Neural progenitor cell (in vitro differentiated cells): ENCODE measurements around the genes FAM168A, DNAJB13 and MOGAT2.

DNA sequence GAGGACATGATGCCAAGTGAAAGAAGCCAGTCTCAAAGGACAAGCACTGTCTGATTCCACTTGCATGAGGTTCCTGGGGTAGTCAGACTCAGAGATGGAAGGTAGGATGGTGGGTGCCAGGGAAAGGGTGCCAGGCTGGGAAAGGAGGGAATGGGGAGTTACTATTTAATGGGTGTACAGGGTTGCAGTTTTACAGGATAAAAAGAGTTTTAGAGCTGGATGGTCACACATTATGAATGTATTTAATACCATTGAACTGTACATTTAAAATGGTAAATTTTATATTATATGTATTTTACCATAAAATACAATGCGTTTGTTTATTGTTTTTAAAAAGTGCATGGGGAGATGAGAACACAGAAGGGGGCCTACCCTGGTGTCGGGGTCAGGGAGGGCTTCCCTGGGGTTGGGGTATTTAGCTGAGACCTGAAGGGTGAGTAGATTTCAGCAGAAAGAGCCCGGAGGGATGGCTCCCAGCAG, 27.7 kb upstream of the RELT start:
- RAMPAGE, long total RNA = no peak

DNA sequence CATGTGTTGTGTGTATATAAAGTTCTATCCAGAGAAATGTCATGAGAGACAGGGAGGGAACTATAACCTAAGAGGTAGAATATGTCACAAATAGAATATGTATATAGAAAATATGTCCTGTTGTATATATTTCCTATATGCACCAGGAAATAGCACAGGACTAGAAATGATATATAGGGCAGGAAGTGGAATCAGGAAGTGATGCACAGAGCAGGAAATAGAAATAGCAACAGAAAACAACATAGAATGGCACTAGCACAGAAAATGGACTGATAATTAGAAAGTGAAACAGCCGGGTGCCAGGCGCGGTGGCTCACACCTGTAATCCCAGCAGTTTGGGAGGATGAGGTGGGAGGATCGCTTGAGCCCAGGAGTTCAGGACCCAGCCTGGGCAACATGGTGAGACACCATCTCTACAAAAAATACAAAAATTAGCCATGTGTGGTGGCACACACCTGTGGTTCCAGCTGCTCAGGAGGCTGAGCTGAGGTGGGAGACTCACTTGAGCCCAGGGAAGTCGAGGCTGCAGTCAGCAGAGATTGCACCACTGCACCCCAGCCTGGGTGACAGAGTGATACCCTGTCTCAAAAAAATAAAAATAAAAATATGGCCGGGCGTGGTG, 9.9 kb upstream of the RELT start:
- RAMPAGE, long total RNA = no peak

- RAMPAGE, long total RNA = no peak
Measured at GRCh38 chr11:73391459-73391751, 15.2 kb downstream of the RELT start.

DNA sequence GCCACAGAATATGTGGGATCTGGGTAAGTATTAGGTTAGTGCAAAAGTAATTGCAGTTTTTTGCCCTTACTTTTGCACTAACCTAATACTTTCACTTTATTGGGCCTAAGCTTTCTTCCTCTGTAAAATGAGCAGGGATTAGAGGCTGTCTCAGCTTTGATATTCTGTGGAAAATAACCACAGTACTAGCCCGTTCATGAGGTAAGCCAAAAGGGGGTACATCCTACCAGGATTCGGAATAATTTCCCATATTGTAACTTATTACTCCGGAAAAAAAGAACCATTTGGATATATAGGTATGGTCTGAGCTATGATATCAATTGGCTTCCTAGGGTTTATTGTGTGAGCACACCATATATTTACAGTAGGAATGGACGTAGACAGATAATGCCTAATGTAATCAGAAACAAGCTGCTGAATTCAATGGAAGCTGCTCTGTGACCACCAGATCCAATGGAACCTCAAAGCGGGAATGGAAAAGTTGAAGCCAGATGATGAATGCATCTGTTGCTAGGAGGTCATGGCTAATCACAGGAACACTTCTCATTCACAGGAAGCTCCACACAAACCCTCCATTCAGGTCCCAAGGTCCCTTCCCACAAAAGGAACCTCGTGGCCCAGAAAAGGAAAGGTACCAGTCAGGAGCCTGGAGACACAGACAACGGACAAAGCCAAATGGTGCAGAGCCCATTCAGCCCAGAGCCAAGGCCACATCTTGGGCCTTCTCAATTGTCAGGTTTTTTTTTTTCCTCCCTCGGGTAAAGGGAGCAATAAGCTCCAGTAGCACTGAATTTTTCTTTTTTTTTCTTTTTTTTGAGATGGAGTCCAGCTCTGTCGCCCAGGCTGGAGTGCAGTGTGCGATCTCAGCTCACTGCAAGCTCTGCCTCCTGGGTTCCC, 87.2 kb downstream of the FAM168A start:
- RAMPAGE, long total RNA = no peak

DNA sequence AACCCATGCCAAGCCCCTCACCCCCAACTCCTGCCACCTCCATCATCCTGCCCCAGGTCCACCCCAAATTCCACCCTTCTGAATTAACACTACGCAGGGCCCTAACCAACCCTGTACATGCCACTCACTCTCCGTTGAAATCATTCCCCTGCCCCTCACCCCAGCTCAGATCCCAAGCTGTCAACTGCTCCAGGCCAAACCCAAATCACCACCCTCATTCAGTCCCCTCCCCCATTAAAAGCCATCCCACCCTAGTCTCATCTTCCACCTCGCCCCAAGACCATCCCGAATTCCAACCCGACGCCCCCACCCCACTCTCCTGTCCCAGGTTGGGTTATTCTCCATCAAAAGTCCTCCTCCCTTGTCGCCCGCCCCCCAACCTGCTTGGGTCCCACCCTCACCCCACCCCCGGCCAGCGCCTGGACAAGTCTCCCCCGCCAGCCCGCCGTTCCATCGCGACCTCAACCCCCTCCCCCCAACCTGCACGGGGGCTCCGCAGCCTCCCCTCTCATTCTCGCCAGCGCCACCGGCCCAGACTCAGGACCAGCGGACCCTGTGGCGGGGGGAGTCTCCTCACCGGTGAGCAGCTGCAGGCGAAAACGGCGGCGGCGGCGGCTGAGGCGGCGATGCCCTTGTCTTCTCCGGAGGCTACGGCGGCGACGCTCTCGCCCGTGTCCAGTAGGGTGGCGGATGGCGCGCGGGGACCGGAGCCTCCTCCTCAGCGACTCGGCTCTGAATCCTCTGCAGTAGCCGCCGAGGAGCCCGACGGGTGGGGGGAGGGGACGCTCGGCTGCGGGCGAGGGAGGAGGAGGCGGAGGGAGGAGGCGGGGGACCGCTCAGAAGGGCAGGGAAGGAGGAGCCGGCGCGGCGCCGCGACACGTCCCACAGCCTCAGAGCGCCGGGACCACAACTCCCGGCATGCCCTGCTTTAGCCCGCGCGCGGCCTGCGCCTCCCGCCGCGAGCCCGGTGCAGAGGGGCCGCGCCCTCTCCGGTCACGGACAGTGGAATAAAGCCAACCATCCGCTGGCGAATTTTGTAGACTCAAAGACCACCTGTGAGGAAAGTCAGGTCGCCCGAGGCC, at the start of gene FAM168A:
Gene FAM168A, minus strand, starts transcription at position 767 of the 1,082 bp plus-strand sequence.
- RAMPAGE, long total RNA = no peak

DNA sequence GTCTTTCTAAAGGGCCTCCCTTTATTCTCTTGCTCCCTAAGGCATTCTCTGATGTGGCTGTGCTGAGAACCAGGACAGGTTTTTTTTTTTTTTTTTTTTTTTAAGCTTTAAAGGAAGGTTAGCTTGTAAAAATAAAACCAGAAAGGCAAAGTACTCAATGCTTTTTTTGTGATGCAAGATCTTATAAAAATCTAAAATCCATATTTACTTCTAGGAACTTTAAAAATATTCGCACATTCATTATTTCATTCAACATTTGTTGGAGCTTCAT, 2.8 kb upstream of the MRPL48 start:
- RAMPAGE, long total RNA = no peak

GRCh38 chr11:73868924-73870004, 7.4 kb downstream of the COA4 start:
- RAMPAGE, long total RNA = no peak

DNA sequence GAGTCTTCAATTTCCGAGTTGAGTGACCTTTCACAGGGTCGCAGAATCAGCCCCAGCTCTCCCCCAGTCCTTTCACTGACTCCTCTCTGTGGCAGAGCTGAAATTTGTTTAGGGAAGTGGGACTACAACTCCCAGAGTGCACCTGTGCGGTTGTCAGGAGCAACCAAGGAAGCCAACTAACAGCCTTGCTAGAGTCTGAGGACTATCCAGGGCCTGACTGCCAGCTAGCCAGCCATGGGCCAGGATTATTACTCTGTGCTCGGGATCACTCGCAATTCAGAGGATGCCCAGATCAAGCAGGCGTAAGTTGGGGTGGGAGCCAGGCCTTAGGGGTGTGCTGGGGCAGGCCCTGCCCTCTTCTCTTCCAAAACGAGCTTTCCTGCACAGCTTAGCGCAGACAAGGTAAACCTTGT, at the start of gene DNAJB13:
Gene DNAJB13, plus strand, starts transcription at position 191 of the 413 bp plus-strand sequence.
- RAMPAGE, long total RNA = no peak

DNA sequence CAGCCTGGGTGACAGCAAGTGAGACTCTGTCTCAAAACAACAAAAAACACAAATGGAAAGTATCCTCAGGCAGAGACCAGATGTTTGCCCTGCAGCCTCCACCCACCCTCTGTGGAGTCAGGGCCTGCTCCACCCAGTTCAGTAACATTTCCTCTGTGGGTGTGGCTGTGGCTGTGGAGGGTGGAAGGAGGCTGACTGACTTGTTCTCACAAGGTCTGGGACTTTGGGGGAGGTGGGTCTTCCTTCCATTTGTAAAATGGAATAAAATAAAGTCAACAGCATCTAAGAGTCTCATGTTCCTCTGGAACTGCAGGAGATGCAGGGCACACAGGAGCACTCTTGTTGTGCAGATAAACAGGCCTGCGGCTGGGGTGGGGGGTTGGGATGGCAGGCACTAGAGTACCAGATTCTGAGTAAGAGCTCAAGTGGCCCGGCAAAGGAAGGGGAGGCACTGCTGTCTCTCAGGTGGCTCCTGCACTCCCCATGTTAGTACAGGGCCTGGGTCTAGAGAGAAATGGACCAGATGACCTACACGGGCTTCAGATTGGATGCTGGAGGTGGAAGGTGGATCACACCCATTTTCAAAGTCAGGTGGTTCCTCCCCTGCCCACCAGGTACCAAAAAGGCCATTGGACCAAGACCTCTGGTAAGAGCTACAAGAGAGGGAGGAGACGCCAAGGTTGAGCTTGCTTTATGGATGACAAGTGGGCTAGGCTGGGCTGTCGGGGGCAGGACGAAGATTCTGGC, 8.5 kb downstream of the UCP2 start:
- RAMPAGE, long total RNA = no peak

DNA sequence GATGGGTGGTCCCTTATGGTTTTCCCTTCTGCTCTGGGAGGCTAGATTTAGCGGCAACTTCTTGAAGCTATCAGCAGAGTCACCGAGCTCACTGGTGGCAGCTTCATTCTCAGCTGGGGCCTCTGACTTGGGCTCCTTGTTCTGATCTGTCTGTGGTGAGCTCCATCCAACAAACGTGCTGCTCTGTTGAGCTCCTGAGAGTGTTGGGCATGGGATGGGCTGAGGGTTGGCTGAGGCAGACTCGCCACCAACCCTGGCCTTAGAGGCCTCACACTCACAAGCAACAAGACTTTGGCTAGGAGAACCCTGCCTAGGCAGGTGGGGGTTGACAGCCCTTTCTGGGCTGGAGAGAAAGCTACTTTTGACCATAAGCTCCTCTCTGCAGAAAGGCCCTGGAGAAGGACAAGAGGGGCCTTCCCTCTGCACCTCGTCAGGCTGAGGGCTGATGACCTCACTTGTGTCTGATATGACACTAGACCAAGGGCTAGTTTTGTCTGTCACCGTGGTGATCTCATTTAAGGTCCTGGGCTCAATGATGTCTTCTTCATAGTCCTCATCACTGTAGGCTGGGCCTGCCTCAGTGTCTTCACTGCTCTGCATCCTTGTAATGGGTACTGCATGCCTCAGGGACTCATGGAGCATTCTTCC, 24.7 kb upstream of the UCP3 start:
- RAMPAGE, long total RNA = no peak

GRCh38 chr11:74681816-74682256, 49.4 kb downstream of the CHRDL2 start:
- RAMPAGE, long total RNA = no peak

DNA sequence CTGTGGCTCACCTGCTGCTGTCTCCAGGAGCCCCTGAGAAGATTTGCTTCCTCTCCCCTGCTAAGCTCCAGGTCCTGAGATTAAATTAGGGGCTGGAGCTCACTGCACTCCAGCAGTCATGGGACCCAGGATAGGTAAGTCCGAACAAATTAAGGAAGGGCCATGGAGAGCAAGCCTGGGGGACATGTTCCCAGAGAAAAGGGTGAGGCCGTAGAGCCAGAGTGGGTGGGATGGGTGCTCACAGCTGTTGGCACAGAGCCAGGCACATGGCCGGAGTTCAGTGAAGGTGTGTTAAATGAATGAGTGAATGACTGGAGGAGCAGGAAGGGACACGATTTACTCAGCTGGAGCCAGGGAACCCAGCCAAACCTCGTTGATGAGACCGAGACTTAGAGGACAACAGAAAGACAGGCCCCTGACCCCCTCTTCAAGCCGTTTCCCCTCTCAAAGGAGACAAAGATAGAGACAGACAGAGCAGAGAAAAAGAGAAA, 402 bp downstream of the SLCO2B1 start:
- RAMPAGE, long total RNA = no peak

DNA sequence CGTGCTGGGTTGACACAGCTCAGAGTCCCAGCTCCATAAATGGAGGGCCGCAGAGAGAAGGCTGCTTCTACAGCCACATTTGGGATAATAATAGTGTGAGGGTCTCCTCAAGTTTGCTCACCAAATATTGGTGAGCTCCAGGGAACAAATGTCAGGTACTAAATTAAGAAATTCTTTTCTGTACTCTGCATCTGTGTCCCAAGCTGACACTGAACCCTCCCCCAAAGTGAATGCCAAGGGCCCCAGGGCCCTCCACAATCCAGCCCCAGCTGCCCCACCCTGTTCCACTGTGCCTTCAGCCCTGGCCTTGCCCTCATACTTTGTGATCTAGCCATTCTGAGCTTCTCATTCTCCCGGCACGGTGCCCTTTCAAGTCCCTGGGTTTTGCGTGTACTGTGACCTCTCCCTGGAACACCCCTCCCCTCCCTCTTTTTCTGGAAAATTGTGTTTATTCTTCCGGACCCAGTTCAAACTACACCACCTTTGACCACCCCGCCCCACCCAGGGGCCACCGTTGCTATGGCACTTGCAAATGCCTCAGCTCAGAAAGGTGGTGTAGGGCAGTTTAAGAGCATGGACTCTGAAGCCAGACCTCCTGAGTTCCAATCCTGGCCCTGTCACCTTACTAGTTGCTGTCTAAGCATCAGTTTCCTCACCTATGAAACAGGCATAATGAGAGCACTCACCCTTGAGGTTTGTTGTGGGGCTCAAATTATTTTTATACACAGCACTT, 17.6 kb downstream of the SLCO2B1 start:
- RAMPAGE, long total RNA = no peak

DNA sequence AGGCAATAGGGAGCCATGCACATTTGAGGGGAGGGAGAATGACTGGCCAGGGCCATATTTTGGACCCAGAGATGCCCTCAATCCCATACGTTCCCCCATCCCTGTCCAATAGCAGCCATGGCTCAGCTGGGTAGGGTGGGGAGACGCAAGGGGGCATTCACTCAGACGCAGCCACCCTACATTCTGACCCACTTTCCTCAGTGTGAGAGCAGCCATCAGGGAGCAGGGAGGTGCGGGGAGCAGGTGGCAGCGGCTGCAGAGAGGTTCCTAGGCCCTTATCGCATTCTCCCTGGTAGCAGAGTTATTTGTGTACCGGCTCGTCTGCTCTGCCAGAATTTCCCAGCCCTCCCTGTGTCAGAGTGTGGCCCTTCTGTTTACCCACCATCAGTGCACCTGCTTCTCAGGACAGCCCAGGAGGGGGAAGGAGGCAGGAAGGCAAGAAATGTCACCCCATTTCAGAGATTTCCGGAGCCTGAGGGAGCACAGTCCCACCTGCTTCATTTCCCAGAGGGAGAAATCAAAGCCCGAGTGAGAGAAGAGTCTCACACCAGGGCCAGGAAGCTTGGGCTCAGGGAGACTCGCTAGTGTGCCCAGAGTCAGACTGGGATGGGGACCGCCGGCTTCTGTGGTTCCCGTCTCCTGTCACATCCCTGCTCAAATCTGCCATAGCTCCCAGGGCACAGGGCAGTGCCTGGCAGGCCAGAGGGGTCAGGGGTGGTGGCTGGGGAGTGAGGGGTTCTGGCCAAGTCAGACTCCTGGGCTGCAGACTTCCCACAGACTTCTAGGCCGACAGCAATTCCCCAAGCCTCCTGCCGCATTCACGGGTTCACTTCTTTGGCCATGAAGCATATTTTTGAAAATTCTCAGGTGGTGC, 49.8 kb downstream of the ARRB1 start:
- RAMPAGE, long total RNA = no peak

GRCh38 chr11:75319222-75319761, 32.2 kb downstream of the ARRB1 start:
- RAMPAGE, long total RNA = no peak

- RAMPAGE, long total RNA = no peak
Measured at GRCh38 chr11:75372285-75372576, 20.8 kb upstream of the ARRB1 start.

DNA sequence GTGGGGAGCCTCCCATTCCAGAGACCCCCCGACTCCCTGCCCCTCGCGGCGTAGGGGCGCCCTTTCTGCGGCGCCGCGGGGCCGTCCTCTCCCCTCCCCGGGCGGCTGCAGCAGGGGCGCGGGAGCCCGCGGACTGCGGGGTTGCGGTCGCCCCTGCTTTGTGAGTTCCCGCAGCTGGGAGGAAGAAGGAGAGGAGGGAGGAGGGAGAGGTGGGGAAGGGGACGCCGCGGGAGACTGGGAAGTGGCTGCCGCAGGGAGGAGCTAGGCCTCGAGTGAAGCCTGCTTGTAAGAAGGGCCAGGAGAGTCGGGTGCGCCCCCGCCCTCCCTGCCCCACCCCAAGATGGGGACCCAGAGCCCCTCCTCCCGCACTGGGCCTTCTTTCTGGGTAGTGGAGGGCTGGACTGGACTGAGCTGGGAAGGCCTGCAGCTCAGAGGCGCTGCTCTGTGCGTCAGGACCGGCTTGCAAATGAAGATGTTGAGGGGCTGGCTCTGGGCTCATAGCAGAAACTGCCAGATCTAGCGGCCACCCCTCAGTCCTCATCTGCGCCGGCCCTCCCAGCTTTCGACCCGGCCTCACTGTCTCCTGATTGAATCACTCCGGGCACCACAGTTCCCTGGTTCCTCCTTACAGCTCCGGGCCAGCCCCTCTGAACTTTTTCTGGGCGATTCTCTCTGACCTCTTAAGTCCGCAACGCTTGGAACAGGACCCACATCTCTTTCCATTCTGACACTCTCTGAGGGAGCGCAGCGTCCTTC, 21.7 kb downstream of the SERPINH1 start:
- RAMPAGE, long total RNA = no peak

DNA sequence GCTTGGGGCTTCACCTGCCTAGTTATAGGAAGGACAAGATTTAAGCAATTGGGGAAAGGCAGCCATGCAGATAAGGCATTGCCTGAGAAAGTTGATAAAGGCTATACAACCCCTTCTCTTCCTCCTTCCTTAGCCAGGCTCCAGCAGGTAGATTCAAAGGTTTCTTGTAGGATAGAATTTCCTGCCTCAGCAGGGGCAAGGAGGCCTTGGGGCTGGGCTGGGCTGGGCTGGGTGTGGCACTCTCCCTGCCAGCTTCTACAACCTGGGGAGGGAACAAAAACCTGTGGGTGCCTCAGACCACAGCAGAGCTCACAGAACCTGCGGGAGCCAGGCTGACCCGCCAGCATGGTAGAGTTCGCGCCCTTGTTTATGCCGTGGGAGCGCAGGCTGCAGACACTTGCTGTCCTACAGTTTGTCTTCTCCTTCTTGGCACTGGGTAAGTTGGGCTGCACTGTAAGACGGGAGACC, at the start of gene MOGAT2:
Gene MOGAT2, plus strand, starts transcription at position 295 of the 468 bp plus-strand sequence.
- RAMPAGE, long total RNA = no peak

DNA sequence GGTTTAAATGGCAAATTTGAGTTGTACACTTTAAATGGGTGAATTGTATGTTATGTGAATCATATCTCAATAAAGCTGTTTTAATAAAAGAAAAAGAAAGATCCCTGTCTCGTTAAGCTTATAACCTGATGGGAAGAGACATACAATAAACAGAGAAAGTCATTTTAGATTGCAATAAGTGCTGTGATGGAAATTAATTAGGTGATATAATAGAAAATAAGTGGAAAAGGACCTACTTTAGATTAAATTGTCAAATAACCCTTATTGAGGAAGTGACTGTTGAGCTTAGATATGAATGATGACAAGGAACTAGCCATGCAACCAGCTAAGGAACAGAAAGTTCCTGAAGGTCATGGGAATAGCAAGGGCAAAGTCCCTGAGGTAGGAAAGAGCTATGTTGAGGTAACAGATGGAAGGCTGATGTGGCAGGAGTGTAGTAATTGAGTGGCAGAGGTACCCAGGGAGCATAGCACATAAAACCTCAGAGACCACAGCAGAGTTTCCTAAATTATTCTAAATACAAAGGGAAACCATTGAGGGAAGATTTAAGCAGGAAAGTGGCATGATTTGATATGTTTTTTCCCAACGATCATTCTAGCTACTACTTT, 135.2 kb downstream of the WNT11 start:
- RAMPAGE, long total RNA = no peak

GRCh38 chr11:76153212-76153936, 52.9 kb downstream of the WNT11 start:
- RAMPAGE, long total RNA = no peak